Natural killer cell (primary cell): ENCODE data around the gene IGSF9B.

GRCh38 chr11:129032077-129032546 is 89.4 kb upstream of the TP53AIP1 start:
- PRO-cap: no peak

GRCh38 chr11:129239754-129240332 is 47.7 kb upstream of the ARHGAP32 start:
- PRO-cap: no peak

- PRO-cap: no peak
These were observed 91.1 kb upstream of the ARHGAP32 start for GRCh38 chr11:129283045-129283741.

- PRO-cap: no peak
These were observed 167.5 kb downstream of the BARX2 start for GRCh38 chr11:129543140-129543602.

DNA sequence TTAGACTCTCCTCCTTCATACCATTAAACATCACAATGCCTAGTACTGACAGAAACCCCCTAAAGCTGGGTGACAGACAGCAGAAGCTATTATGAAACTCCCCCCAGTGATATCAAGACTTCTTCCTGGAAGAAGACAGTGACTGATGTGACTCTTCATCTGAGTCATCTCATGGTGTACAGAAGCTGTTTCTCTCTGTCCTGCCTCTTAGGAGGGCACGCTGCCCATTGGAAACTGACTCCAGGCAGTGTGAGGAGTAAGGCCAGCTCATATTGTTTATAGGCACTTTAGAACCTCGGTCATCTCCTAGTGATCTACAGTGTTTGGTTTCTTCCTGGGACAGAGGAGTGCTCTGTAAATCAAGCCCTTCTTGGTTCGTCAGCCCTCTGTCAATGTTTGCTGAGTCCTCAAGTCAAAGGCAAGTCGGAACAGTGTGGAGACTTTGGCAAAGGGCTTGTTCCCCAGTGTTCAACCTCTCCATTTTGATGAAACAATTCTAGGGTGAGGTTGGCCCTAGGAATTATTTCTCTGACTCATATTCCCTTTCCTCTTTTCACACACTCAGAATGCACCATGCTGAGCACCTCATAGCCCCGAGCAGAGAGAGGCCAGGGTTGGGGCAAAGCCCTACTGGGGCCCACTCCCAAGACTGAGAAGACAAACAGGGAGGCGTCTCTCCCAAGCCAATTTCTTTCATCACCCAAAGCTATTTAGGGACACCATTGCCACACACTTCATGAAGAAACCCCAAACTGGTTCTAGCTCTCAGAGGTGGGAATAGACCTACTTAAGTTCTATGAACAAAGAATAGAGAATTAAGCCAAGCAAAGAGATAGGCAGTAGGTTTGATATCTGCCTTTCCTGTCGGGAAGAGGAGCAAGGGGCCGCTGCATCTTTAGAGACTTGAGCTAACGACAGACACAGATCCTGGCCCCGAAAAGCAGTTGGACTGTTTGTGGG is 172.3 kb upstream of the TMEM45B start:
- PRO-cap: no peak

DNA sequence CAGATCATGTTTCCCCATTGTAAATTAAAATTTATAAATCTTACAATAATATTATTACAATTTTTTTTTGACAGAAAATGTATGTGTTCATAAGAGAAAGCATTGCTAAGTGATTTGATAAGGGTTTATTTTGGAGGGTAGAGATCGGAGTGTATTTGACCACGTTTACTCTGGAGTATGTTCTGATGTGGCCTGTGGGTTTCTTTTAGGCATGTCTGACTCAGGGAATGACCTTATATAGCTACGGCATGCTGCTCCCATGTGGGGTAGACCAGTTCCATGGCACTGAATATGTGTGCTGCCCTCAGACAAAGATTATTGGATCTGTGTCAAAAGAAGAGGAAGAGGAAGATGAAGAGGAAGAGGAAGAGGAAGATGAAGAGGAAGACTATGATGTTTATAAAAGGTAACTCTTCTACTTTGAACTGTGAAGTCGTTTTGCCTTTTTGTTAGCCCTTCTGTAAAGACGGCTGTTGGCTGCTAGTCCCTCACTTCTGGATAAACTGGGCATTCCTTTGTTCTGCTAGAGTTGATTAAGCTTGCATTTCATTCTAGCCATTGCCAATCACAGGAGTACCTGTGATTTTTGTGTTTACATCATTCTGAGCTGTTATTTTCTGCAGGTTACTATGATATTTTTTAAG is 38.1 kb upstream of the ST14 start:
- PRO-cap: no peak

GRCh38 chr11:130315408-130315715 is 645 bp upstream of the ZBTB44 start:
- PRO-cap: no peak

GRCh38 chr11:130318009-130318527 is 3.4 kb upstream of the ZBTB44 start:
- PRO-cap: no peak

DNA sequence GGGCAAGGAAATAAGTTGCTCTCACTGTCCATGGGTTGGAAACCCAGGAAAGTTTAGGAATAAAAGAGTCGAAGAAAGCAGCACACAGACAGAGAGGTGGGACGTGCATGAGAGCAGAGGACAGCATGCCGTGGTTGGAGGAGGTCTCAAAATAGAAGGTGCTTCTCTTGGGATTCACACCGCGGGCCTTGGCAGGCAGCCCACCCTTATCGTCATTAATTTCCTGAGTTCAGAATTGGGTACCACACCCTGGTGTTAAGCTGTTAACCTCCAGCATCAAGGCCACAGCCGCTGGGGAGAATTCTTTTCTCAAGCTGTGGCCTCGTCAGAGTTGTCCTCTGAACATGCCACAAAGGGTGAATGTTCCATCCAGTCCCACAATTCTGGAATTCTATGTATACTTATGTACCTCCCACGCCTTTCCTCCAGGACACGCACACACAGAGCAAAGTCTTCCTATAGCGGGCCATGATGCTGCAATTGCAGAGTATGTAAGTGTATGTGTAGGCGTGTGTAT is 39.1 kb downstream of the ADAMTS8 start:
- PRO-cap: unidirectional peak, minus-strand start at position 148 of the sequence

DNA sequence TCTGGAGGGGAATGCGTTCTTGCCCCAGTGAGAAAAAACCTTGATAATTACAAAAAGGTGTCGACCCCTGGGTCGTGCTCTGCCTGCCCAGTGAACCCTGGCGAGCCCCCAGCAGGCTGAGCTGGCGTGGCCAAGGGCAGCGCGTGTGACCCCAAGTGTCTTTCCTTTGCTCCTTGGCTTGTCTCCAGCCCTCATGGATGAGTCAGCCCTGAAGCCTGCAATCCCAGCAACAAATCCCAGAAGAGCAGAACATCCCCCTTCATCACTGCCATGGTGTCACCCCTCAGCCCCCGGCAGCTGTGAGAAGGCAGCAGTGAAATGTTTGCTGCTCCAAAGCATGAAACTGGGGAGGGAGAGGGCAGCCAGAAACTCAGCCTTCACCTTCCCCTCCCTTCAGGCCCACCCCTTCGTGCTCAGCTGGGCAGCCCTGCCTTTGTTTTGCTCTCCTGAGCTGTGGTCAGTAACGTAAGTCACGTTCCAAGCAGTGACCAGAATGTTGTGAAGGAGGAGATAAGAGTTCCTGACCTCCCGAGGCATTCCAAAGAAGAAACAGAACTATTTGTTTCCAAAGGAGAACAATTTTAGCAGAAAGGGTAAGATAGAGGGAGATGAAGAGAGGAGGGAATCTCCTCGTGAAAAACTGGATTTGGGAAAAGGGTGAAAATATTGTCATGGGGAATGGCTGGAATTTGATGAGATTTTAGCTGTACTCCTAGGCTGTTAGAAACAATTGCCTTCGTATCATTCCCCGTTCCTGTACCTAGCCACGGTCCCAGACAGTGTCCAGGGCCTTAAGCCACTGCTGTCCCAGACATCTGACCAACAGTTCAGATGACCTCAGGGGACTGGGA is 29.9 kb downstream of the ADAMTS15 start:
- PRO-cap: no peak

DNA sequence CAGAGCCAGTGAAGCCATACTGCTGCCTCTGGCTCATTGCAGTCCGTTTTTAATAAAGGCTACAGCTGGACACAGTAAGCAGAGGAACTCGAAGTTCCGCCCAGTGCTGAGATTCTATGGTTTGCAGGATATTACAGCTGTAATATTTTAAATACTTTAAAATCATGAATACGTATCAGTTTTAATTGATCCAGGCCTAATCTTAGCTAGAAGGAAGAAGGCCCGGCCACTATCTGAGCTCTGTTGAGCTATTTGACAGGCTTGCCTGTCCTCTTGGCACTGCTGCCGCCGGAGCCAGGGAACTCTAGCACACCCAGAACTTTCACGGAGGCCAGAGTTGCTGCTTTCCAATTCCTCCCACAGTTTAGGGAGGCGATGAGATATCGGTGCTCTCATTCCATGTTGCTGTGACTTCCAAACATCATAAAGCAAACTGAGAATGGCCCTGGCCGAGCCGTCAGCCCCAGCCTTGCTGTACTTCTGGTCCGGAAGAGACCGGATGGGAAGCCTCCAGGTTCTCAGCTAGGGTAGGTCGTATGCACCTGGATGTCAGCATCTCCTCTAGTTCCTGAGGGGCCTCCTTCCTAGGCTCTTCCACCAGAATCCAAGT is 200.1 kb downstream of the ADAMTS15 start:
- PRO-cap: no peak

- PRO-cap: no peak
These were observed 223.9 kb downstream of the ADAMTS15 start for GRCh38 chr11:130672281-130672866.

- PRO-cap: no peak
These were observed 123.9 kb downstream of the SNX19 start for GRCh38 chr11:130792521-130792733.

- PRO-cap: no peak
These were observed 541.6 kb downstream of the NTM start for GRCh38 chr11:131911882-131912579.

DNA sequence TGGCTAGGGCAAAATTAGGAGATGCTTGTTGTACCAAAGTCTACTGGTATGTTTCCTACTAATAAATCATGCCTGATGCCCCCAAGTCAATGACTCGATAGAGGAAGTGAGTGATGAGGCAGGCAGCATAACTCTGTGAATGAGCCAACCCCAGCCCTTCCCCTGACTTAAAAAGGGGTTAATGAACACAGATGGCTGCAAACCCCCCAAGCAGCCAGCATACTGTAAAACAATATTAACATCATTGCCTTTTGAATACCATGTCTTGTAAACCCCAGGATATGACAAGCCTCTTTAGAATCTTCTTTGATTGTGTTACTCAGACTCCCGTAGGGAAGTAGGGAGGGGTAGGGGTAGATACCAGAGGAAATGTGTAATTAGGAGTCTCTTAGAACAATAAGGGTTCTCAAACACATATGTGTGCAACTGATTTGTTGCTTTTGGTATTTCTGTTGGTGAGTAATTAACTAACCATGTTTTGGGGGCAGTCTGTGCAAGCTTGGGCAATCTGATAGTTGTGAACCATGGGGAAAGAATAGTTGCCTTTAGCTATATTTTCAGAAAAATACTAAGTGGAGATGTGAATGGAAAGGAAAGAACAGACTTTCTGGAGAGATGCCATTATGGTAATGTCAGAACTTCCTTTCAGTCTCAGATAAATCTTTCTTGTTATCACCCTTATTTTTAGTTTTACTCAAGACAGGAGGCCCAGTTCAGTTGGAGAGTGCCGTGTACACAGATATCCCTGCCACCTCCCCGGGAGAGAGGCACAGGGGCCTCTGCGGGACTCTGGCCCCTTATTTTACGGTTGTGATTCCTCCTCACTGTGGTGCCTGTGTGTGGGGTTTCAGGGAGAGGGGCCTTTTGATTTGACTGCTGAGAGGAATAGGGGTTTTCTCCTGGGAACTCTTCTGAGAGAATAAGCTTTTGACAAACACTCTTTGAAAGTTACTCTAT is 701.9 kb downstream of the NTM start:
- PRO-cap: no peak

- PRO-cap: no peak
These were observed 479.7 kb downstream of the OPCML start for GRCh38 chr11:133052433-133053077.

GRCh38 chr11:133070339-133070651 is 462.0 kb downstream of the OPCML start:
- PRO-cap: no peak

GRCh38 chr11:133956613-133957839 is at the start of gene IGSF9B:
TSS of gene IGSF9B (minus strand) at chr11:133956968.
- PRO-cap: bidirectional peak, plus-strand start at chr11:133957164, minus-strand start at chr11:133956968

GRCh38 chr11:133970732-133971017 is 13.9 kb upstream of the IGSF9B start:
- PRO-cap: no peak

GRCh38 chr11:134120811-134121705 is 52.2 kb downstream of the JAM3 start:
- PRO-cap: no peak